HT1080 (cell line): Measurements from ENCODE around the genes ZNF727, ERV3-1 and TYW1.

DNA sequence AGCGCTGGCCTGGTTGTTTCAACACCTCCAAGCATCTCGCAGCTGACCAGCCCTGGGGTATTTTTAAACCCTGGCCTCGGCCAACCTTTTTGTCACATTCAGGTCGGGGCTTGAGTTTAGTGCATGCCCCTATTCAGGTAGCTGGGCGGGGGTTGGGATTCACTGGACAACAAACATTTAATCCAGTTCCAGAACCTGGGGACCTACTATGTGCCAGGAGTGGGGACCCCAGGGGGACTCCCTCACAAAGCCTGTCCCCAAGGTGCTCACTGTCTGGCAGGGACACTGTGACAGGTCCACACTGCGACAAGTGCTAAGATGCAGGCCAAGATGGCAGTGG is 105.6 kb upstream of the ZNF716 start:
RAMPAGE:
- cytosol, long total RNA = no peak
- long total RNA = no peak
- nucleus, long total RNA = no peak

RAMPAGE:
- cytosol, long total RNA = no peak
- long total RNA = no peak
- nucleus, long total RNA = no peak
These were observed 428 bp downstream of the ZNF716 start for GRCh38 chr7:57450373-57450836.

DNA sequence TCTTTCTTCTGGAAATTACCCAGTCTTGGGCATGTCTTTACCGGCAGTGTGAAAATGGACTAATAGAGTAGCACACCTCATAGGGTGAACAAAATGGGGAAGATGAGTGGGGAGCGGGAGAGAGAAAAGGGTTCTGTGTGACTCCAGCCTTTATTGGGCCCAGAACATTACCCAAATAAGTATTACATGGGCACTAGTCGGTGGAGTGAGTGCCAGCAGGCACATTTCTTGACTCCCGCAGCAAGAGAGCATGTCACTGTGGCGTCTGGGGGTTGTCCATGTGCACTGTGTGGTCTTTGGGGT is 2917.1 kb upstream of the ZNF722 start:
RAMPAGE:
- cytosol, long total RNA = no peak
- long total RNA = no peak
- nucleus, long total RNA = no peak

DNA sequence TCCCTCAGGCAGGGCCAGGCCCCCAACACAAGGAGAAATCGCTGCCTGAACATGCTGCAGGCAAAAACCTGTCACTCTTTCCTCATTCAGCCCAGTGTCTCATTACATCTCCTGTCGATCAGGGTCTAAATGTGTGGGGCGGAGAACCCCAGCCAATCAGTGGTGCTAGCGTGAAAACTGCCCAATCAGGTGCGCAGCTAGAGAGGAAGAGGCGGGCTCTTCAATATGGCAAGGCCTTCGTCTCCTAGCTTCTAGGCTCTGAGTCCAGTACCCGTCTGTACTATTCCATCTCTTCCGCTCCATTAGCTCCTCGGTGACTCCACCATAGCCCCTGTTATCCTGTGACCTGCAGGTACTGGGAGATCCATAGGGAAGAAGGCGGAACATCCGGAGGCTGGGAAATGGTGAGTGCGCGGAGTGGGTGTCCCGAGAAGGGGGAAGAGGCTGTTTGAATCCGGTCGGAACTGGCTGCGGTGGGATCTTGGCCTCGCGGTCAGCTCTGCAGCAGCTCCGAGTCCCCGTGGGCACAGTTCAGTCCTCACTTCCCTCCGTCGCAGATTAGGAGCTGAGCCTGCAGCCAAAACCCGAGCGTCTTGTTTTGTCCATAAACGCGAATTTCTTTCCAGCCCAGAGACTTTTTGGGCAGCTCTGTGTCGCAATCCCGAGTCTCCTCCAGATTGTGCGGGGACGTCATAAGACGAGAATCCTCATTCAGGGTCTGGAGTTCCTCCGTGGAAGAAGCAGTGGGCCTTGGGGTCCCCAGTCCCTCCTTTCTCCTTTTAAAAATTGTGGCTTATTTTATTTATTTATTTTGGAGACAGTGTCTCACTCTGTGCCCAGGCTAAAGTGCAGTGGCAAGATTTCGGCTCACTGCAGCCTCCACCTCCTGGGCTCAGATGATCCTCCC is at the start of gene ZNF727:
ZNF727 (plus strand) TSS at position 214 of the 907 bp plus-strand sequence.
RAMPAGE:
- cytosol, long total RNA = no peak
- long total RNA = no peak
- nucleus, long total RNA = no peak

GRCh38 chr7:64515403-64515890 is 47.4 kb downstream of the ZNF680 start:
RAMPAGE:
- cytosol, long total RNA = no peak
- long total RNA = no peak
- nucleus, long total RNA = no peak

GRCh38 chr7:64559168-64559598 is 3.7 kb downstream of the ZNF680 start:
RAMPAGE:
- cytosol, long total RNA = no peak
- long total RNA = no peak
- nucleus, long total RNA = no peak

GRCh38 chr7:64569985-64570474 is 7.2 kb upstream of the ZNF680 start:
RAMPAGE:
- cytosol, long total RNA = no peak
- long total RNA = no peak
- nucleus, long total RNA = no peak

GRCh38 chr7:65006141-65007093 is at the start of gene ERV3-1:
ERV3-1 (minus strand) TSS chr7:65006687.
RAMPAGE:
- cytosol, long total RNA = start-site peak on the minus strand at chr7:65006681-65006721, 27 and 35 reads in 2 replicates
- long total RNA = no peak
- nucleus, long total RNA = no peak

DNA sequence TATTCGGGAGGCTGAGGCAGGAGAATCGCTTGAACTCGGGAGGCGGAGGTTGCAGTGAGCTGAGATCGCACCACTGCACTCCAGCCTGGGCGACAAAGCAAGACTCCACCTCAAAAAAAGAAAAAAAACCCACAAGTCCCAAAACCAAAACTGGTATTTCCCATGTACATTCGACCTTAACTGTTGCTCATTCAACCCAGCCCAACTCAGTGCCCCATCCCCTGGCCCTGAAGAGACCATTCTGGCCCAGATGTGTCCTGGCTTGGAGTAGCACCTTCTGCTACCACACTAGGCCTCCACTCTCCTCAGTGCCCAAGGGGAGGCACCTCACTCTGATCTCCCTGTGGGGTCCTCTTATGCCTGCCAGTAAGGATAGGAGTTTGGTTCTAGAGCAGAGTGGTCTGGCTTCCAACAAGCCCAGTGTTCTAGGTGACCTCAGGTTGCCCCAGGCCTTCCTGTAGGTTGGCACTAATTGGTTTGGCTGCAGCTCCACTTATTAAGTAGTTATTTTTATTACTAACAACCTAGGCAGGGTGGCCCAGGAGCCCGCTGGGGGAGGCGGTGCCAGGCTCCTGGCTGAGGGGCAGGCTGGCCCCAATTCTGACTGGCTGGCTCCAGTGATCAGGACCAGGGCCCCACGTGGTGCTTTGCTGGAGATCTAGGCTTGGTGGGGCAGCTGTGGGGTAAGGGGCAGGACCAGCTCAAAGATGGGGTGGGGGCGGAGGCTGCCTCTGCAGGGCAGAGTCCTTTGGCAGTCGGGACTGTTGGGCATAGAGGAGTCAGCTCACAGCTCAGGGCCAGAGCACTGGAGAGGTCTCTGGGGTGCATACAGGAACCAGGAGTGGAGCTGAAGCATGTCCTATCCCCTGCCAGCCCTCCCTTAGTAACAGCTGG is 2.2 kb downstream of the ASL start:
RAMPAGE:
- cytosol, long total RNA = no peak
- long total RNA = no peak
- nucleus, long total RNA = no peak

GRCh38 chr7:66190503-66190884 is 14.6 kb upstream of the TPST1 start:
RAMPAGE:
- cytosol, long total RNA = no peak
- long total RNA = no peak
- nucleus, long total RNA = no peak

GRCh38 chr7:66238255-66238774 is 33.2 kb downstream of the TPST1 start:
RAMPAGE:
- cytosol, long total RNA = no peak
- long total RNA = no peak
- nucleus, long total RNA = no peak

DNA sequence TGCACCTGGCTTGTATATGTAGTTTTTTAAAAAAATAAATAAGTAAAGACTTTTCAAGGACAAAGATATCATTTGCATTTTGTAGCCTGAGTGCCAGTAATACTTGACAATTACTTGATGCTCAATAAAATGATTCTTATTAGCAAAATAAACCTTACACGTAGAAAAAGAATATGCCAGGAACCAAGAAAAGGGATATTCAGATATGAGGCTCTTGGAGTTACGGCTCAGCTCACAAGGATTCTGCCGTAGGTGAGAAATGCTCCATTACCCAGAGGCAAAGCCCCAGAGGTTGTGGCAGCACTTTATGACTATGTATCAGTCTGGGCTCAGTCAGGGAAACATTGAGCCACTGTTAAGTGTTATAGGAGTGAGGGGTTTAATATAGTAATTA is 98.6 kb downstream of the TPST1 start:
RAMPAGE:
- cytosol, long total RNA = no peak
- long total RNA = no peak
- nucleus, long total RNA = no peak

RAMPAGE:
- cytosol, long total RNA = no peak
- long total RNA = no peak
- nucleus, long total RNA = no peak
These were observed 807 bp downstream of the KCTD7 start for GRCh38 chr7:66629426-66629949.

DNA sequence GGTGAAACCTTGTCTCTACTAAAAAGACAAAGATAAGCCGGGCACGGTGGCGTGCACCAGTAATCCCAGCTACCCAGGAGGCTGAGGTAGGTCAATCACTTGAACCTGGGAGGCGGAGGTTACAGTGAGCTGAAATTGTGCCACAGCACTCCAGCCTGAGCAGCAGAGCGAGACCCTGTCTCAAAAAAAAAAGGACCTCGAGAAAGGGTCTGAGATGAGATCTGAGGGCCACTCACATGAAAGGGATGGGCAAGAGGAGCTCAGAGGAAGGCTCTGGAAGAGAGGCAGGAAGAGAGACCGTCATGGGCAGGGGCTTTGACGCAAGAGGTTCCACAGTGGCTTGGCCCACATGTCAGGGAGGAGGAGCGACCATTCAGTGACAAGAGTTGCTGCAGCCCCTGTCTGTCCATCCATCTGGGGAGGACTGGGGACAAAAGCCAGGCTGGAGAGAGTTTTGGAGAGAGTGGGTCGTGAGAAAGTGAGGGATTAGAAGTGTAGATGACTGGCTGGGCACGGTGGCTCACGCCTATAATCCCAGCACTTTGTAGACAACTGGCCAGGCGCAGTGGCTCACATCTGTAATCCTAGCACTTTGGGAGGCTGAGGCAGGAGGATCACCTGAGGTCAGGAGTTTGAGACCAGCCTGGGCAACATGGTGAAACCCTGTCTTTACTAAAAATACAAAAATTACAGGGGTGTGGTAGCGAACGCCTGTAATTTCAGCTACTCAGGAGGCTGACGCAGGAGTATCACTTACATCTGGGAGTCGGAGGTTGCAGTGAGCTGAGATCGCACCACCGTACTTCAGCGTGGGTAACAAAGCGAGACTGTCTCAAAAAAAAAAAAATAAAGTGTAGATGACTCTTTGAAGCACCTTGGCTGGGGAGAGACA is 45.2 kb upstream of the RABGEF1 start:
RAMPAGE:
- cytosol, long total RNA = no peak
- long total RNA = no peak
- nucleus, long total RNA = no peak

RAMPAGE:
- cytosol, long total RNA = no peak
- long total RNA = no peak
- nucleus, long total RNA = no peak
These were observed 37.5 kb downstream of the RABGEF1 start for GRCh38 chr7:66777830-66778726.

RAMPAGE:
- cytosol, long total RNA = no peak
- long total RNA = no peak
- nucleus, long total RNA = no peak
These were observed 9.3 kb downstream of the TMEM248 start for GRCh38 chr7:66930250-66930835.

RAMPAGE:
- cytosol, long total RNA = no peak
- long total RNA = no peak
- nucleus, long total RNA = no peak
These were observed 20.4 kb downstream of the SBDS start for GRCh38 chr7:66974992-66975436.

DNA sequence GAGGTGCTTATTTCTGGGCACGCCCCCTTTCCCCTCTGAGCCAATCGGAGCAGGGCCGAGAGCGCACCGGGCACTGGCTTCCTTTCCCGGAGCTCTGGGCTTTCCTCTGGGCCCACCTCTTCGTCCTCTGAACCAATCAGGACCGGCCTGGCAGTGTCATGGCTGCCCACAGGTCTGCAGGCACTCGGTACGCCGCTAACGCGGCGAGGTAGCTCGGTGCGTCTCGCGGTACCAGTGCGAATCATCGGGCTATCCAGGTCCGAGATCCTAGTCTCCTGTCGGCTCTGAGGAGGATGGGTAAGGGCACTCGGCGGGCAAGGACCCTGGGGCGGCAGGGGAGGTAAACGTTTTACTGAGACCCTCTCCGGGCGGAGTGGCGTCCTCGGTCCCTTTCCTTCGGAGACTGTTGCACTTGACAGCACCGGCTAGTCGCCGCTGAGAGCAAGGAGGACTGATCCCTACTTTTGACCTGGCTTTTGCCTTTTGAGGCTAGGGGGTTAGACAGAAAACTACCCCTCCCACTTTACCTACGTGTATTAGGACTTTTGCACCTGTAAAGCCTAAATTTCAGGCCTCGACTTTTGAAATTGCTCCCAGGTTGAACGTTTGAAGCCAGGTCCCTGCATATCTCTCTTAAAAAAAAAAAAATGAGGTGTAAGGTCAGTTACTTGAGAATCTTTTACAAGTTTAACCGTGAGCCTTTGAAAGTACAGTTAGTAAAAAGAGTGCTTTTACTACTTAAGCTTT is at the start of gene TYW1:
TYW1 (plus strand) TSS at position 148 of the 747 bp plus-strand sequence.
RAMPAGE:
- cytosol, long total RNA = no peak
- long total RNA = start-site peak on the plus strand centred at position 138 of the sequence, 16 bp wide, 31 reads
- nucleus, long total RNA = no peak

DNA sequence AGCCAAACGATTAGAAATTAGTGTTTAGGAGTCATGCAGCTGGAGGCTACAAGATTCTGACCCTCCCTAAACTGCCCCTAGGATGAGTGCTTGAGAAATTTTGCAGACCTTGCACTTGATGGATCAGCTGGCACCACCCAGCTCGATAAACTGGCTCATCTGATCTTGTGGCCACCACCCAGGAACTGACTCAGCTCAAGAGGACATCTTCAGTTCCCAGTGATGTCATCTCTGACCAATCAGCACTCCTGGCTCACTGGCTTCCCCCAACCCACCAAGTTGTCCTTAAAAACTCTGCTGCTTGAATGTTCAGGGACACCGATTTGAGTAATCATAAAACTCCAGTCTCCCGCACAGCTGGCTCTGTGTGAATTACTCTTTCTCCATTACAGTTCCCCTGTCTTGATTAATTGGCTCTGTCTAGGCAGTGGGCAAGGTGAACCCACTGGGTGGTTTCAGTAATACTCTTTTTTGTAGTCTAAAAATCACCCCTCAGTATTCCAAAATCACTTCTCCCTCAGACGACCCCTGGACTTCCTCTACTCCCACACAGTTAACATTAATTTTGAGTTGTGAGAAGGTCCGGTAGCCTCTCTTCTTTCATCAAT is 50.3 kb upstream of the SPDYE21 start:
RAMPAGE:
- cytosol, long total RNA = no peak
- long total RNA = no peak
- nucleus, long total RNA = no peak

RAMPAGE:
- cytosol, long total RNA = no peak
- long total RNA = no peak
- nucleus, long total RNA = no peak
These were observed 241.9 kb downstream of the SPDYE21 start for GRCh38 chr7:67518479-67519161.